M059J (cell line): ENCODE measurements around a stretch of chr1.

DNA sequence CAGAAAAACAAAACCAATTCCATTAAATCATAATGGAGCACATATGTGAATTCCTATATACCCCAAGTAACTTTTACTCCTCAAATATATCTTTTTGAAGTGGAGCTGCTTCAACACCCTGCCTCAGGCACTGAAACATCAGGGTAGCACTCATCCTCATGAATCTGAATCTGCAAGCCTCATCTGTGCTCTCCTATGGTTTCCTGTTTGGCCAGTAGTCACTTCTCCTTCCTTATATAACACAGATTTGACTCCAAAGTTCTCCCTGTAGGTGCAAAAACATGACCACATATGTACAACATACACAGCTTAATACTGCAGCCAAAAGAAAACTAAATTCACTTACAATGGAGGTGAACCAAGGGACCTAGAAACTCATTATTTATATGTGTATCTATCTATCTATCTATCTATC, 7.2 kb downstream of the TRIT1 start:
- RAMPAGE, long total RNA = no peak

DNA sequence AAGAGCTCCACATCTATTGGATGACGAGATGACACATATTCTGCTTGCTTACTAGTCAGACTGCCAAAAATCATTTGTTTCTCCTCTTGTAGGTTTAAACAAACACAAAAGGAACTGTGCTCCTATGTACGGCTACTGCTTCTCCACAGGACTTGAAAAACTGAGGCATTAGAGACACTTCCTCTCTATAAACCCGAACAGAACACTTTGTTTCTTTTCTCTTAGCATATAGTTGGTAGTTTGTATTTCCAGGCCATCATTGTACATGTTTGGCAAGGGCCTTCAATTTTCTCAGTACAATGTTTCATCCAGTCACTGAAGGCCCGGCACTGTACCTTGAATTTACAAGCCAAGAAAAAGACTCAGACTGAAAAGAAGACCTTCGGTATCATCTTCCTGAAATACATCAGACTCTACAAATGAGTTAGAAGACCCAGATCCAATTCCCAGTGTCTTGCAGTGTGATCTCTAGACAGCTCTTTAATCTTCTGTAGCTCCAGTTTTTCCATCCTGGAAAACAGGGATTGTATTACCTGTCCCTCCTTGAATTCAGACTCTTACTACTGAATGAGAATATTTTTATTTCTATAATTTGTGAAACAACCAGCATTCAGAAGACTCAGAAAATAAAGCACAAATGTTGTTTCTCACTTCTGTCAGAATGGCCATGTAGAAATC, 5.8 kb downstream of the TRIT1 start:
- RAMPAGE, long total RNA = no peak

- RAMPAGE, long total RNA = no peak
Measured at GRCh38 chr1:39895165-39895572, 6.5 kb downstream of the MYCL start.

DNA sequence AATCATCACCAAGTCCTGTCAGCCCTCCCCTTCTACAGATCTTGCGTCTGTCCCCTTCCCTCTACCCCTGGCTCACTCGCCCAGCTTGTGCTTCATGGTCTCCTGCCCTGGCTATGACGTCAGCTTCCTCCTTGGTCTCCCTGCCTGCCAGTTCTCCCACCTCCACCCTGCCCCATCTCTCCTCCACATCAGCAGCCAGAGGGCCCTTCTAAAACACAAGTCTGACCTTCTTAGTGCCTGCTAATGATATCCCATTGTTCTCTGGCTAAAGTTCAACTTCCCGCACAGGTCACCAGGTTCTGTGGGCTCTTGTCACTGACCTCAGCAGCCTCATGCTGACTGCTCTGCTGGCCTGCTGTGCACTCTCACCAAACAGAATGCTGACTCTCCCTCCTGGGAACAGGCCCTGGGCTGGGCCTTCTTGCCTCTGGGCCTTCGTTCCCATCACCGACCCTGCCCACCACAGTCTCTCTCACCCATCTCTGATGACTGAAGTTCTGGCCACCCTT, 24.7 kb upstream of the MYCL start:
- RAMPAGE, long total RNA = no peak

DNA sequence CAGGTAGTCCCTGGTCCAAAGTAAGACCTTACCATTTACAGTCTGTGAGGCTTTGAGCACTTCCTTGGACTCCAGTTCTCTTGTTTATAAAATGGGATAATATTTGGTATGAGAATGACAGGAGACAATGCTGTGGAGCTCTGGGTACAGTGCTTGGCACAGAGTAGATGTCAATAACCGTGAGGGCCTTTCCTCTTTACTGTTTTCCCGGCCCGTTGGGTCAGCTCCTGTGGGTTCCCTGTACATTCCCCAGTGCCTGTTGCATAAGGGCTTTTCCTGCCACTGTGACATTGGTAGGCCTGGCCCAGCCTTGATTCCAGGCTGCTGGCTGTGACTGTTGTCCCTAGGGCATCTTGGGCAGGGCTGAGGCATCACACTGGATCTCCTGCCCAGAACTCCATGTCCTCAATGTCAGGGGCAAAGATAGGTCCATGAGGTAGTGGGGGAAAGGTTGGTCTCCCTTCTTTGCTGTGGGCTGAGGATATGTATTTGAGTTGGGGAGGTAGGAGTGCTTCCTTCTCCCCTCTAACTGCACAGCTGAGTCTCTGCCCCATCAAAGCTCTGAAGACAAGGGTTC, 25.8 kb upstream of the MYCL start:
- RAMPAGE, long total RNA = no peak

GRCh38 chr1:40042254-40042889, 1.8 kb downstream of the CAP1 start:
- RAMPAGE, long total RNA = no peak

DNA sequence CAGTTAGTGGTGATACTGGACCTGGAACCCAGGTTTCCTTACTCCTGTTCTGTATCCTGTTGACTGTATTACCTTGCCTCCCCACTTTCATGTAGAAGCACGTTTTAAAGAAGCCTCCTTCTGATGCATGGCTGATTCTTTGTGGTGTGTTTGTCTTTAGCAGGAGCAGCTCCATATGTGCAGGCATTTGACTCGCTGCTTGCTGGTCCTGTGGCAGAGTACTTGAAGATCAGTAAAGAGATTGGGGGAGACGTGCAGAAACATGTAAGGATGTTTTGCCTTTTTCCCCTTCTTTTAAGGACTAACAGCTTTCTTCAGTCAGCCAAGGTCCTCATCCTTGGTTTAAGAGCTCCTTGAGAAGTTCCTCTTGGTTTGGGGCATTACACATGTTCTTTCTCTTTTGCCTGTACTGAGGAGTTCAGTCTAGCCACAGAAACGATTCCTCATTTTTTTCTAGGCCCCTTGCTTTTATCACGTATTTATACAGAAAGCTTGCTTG, 19.4 kb downstream of the CAP1 start:
- RAMPAGE, long total RNA = no peak

GRCh38 chr1:40067561-40068135, 27.1 kb downstream of the CAP1 start:
- RAMPAGE, long total RNA = no peak

- RAMPAGE, long total RNA = no peak
Measured at GRCh38 chr1:40237913-40238687, 9.6 kb upstream of the TMCO2 start.

- RAMPAGE, long total RNA = no peak
Measured at GRCh38 chr1:40316468-40317090, 507 bp downstream of the COL9A2 start.

DNA sequence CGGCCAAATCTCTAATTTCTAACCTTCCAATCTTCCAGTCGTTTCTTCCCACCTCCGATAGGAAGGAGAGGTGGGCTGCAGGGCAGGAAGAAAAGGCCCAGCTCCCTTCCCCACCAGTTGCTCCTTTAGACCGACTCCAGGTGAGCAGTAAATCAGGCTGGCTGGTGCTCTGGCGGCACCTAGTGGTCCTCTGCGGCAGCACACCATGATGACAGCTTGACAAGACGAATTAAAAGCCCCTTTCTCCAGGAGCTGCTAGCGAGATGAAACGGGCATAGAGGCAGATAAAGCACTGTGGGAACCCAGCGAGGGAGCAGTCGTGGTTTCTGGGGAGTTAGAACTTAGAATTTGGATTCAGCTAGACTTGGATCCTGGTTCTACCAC, 21.6 kb upstream of the COL9A2 start:
- RAMPAGE, long total RNA = no peak

GRCh38 chr1:40339436-40339686, 22.3 kb upstream of the COL9A2 start:
- RAMPAGE, long total RNA = no peak

- RAMPAGE, long total RNA = no peak
Measured at GRCh38 chr1:40389811-40390532, 16.4 kb downstream of the SMAP2 start.

GRCh38 chr1:40412573-40413295, 37.5 kb upstream of the ZFP69B start:
- RAMPAGE, long total RNA = no peak

- RAMPAGE, long total RNA = no peak
Measured at GRCh38 chr1:40662572-40663026, 2.9 kb downstream of the RIMS3 start.

DNA sequence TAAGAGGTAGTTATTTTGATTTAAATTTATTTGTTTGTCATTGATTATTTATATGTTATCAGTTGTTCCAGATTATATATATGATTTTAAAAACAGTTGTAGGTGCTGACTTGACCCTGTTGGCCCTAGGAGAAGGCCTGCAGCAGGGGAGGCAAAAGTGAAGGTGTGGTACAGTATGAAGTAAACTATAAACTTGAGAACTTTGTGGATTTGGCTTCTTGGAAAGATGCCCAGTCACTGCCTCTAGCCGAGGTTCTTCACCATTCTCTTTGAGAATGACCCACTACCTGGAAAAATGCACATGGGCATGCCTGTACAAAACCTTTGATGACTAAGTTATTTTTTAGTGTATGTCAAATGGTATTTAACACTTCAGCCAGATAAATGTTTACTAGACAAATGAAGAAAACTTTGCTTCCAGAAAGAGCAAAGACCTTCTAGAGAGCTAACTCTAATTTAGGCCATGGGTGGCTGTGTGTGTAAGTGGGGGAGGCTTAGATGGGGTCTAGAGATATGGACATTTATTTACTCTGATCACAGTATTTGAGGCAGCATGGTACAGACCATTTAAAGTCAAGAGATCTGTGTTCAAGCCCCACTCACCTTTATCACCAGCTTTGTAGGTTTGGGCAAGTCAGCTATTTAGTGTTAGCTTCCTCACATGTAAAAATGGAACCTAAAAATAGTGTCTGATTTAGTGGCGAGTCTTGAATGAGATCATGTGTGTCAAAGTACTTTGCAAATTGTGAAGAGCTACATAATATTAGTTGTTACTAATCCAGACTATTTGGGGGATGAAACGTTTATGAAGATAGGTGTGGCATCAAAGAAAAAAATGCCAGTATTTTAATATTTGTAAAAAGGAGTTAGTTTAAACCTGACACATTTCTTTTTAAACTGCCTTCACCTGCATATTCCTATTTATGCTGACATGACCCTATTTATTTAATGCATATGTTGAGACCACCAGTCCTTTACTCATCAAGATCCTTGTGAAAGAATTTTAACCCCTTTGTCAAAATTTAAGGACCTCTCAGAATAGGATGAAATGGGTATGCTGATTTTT, 20.1 kb downstream of the NFYC start:
- RAMPAGE, long total RNA = no peak

DNA sequence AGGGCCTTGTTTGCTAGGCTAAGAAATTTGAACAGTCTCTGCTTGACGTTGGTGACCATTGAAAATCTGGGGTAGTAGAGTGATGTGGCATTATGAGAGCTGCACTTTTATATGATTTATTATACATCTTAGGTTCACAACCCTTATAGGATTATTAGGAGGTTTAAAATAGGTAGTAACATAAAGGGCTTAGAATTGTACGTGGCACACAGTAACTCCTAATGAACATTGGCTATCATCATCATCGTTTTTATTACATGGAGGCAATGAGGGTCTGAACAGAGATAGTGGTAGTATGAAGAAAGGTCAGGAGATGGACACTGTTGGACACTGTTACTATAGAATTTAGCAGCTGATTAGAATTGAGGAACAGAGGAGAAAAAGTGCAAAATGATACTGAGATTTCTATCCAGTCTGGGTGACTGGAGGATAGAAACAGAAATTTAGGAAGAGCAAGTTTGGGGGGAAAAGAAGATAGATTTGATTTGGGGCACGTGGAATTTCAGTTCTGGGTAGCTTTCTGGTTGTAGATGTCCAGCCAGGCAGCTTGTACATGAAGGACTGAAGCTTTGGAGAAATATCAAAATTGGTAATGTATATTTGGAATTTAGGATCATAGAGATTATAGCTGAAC, 25.1 kb downstream of the NFYC start:
- RAMPAGE, long total RNA = no peak

- RAMPAGE, long total RNA = no peak
Measured at GRCh38 chr1:40820165-40820495, 36.5 kb downstream of the KCNQ4 start.

DNA sequence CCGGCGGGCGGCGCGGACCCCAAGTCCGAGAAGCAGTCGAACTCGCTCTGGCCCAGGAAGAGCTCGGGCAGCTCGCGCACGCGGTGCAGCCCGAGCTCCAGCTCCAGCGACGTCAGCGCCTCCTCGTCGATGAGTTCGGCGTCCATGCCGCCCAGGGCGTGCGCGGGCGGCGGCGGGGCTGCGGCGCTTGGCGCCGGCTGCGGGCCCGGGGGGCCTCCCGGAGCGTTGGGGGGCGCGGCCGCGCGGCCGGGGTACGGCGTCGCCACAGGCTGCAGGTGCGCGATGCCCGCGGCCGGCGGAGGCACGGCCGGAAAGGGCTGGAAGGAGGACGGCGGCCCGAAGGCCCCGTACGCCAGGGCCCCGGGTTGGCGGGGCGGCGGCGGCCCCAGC, 579 bp downstream of the CITED4 start:
- RAMPAGE, long total RNA = no peak

- RAMPAGE, long total RNA = no peak
Measured at GRCh38 chr1:40997032-40997816, 17.7 kb downstream of the CTPS1 start.